Hair follicle dermal papilla cell (primary cell): Measurements from ENCODE around the genes PLEKHD1 and ADAM20.

GRCh38 chr14:69356831-69357635, 41.1 kb downstream of the ERH start:
- CAGE, long polyA plus RNA: no peak

- CAGE, long polyA plus RNA: no peak
These were observed 25.2 kb upstream of the PLEKHD1 start for GRCh38 chr14:69459052-69459928.

- CAGE, long polyA plus RNA: no peak
These were observed at the start of gene PLEKHD1 for GRCh38 chr14:69484259-69484940. Gene PLEKHD1, plus strand, starts transcription at chr14:69484728.

DNA sequence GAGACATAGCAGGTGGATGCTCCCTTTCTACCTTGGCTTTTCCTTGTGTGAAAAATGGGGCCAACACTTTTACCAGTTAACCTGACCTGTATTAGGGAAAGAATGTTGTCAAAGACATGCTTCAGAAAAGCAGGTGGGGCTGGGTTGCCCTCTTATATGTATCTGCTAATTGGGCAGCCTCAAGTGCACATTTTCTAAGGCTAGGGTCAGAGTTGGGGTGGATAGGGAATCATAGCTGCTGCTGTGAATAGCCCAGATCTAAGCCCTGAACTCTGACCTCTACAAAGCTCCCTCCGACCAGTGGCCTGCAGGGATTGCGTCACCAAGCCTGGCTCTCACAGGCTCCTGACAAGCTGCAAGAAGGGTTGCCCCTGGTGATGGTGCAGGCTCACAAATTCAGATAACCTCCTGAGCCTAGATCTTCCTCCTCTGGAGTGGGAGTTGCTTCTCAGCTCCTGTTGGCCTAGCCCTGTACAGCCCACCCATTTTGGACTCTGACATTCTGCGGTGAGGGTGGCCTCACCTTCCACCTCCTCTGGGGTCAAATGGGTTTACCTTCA, 5.2 kb upstream of the SUSD6 start:
- CAGE, long polyA plus RNA: no peak

DNA sequence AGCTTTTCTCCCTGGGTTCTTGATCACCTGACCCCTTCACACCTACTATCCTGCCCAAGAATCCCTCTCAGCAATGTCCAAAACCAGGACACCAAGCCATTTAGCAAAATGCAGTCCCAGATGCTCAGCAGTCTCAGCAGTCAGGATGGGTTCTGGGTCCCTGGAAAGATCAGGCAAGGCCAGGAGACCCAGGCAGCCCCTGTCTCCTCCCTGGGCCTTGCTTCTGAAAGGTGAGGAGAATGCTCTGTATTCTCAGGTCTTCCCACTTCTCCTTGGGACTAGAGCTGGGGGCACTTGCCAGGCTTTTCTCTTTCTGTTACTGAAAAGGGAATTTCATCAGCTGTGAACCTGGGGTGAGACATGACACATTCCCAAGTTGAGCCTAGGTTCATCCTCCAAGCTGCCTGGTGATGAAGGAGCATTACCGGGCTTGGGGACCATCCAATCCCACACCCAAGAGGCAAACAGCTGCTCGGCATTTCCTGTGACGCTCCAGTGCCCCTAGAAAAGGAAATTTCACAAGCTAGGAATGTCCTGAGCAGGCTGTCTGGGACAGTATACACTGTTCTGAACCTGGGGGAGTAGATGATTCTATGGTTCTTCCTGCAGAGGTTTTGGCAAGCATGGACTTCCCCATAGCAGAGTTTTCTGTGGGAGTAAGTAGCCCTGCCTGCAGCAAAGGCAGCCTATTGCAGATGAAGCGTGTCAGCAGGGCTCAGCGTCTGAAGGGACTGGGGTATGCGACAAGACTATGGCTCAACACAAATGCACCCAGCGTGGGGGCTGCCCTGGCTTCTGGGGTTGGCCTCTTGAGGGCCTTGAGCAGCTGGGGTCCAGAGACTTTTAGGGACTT, 47.6 kb upstream of the SRSF5 start:
- CAGE, long polyA plus RNA: no peak

DNA sequence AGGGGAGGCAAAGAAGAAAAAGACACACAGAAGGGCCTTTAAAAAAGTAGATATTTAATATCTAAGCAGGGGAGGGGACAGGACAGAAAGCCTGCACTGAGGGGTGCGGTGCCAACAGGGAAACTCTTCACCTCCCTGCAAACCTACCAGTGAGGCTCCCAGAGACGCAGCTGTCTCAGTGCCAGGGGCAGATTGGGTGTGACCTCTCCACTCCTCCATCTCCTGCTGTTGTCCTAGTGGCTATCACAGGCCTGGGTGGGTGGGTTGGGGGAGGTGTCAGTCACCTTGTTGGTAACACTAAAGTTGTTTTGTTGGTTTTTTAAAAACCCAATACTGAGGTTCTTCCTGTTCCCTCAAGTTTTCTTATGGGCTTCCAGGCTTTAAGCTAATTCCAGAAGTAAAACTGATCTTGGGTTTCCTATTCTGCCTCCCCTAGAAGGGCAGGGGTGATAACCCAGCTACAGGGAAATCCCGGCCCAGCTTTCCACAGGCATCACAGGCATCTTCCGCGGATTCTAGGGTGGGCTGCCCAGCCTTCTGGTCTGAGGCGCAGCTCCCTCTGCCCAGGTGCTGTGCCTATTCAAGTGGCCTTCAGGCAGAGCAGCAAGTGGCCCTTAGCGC, 152.1 kb downstream of the SMOC1 start:
- CAGE, long polyA plus RNA: no peak

- CAGE, long polyA plus RNA: no peak
These were observed 66.0 kb upstream of the SLC8A3 start for GRCh38 chr14:70254431-70255418.

DNA sequence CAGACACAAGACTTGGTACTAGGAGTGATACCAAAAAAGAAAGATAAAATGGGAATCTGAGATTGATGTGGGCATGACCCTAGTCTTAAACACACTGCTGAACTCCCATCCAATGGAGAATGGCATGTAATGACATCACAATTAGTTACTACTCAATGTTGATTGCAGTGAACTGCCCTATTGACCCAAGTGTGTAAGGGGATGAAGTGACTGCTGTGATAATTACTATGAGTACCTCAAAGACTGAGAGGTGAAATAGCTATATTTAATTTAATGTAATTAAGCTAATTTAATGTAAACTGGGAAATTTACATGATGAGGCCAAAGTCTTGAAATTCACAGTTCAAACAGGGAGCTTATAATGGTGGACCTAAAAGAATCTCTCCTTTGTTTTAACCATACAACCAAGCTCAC, at the start of gene ADAM20:
Gene ADAM20, minus strand, starts transcription at position 96 of the 414 bp plus-strand sequence.
- CAGE, long polyA plus RNA: no peak

GRCh38 chr14:70660949-70661812, 19.5 kb downstream of the TTC9 start:
- CAGE, long polyA plus RNA: no peak

GRCh38 chr14:70671019-70671667, 29.4 kb downstream of the TTC9 start:
- CAGE, long polyA plus RNA: no peak

GRCh38 chr14:70808053-70809100, 936 bp downstream of the MAP3K9 start:
- CAGE, long polyA plus RNA: no peak

DNA sequence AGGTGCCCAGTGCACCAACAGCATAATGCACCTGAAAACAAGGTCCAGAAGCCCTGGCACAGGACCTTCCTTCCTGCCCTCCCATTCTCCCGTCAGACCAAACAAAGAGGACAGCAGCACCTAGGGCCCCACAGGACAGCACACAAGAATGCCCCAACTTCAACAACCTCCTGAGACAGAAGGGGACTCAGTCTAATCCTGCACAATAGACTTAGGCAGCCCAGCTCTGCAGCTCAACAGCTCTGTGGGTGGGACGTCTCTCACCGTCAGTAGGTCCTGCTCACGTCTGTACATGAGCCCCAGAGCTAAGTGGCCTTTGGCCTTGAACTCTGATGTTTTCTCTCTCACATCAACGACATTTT, 124.1 kb downstream of the PCNX1 start:
- CAGE, long polyA plus RNA: no peak

DNA sequence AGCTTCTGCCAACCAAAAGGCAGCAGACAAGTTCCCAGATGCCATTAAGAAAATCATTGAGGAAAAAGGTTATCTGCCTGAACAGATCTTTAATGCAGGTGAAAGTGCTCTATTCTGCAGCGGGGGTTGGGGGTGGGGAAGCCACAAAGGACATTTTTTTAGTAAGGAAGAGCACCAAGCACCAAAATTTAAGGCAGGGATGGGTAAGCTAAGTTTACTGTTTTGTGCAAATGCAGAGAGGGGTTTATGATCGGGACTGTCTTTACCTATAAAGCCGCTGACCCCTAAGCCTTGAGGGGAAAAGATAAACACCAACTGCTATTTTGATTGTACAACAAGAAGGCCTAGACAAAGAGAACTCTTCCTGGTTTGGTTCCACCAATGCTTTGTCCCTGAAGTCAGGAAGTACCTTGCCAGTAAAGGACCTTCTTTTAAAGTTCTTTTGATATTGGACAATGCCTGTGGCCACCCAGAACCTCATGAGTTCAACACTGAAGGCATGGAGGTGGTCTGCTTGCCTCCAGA, 185.3 kb downstream of the PCNX1 start:
- CAGE, long polyA plus RNA: no peak

- CAGE, long polyA plus RNA: no peak
These were observed 27.4 kb downstream of the SIPA1L1 start for GRCh38 chr14:71347544-71348148.

- CAGE, long polyA plus RNA: no peak
These were observed 64.1 kb downstream of the SIPA1L1 start for GRCh38 chr14:71384181-71385041.

DNA sequence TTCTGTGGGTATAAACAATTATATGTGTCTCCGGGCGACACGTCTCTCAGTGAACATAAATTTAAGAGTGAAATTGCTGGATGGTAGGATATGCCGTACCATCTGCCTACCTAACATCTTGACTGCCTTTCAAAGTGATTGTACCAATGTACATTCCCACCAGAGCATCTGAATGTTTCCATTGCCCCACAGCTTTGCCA, 197.1 kb downstream of the SIPA1L1 start:
- CAGE, long polyA plus RNA: no peak

DNA sequence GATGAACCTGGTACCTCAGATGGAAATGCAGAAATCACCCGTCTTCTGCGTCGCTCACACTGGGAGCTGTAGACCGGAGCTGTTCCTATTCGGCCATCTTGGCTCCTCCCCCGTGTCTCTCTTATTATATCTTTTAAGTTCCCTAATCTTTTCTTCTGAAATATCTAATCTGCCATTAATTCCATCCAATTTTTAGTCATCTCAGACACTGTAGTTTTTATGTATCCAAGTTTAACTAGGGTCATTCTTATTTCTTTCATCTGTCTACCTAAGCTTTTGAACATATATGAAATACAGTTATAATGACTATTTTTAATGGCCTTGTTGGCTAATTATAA, 83.4 kb upstream of the RGS6 start:
- CAGE, long polyA plus RNA: no peak

DNA sequence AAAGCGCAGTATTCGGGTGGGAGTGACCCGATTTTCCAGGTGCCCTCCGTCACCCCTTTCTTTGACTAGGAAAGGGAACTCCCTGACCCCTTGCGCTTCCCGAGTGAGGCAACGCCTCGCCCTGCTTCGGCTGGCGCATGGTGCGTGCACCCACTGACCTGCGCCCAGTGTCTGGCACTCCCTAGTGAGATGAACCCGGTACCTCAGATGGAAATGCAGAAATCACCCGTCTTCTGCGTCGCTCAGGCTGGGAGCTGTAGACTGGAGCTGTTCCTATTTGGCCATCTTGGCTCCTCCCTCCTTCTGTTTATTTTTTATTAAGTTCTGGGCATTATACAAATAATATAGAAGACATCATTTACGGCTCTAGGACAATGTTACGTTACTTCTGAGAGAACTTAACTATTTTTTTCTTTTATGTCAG, 49.8 kb downstream of the RGS6 start:
- CAGE, long polyA plus RNA: no peak

- CAGE, long polyA plus RNA: no peak
These were observed 417.1 kb downstream of the DPF3 start for GRCh38 chr14:72476683-72477402.

GRCh38 chr14:72639542-72639888, 254.4 kb downstream of the DPF3 start:
- CAGE, long polyA plus RNA: no peak